ENCODE measurements around a stretch of chr12.

GRCh38 chr12:93243928-93244708 lies 133.6 kb upstream of the NUDT4 start:
- RRBS, 2 experiments, result no CpG with 5 or more reads among the region's 5 CpGs

DNA sequence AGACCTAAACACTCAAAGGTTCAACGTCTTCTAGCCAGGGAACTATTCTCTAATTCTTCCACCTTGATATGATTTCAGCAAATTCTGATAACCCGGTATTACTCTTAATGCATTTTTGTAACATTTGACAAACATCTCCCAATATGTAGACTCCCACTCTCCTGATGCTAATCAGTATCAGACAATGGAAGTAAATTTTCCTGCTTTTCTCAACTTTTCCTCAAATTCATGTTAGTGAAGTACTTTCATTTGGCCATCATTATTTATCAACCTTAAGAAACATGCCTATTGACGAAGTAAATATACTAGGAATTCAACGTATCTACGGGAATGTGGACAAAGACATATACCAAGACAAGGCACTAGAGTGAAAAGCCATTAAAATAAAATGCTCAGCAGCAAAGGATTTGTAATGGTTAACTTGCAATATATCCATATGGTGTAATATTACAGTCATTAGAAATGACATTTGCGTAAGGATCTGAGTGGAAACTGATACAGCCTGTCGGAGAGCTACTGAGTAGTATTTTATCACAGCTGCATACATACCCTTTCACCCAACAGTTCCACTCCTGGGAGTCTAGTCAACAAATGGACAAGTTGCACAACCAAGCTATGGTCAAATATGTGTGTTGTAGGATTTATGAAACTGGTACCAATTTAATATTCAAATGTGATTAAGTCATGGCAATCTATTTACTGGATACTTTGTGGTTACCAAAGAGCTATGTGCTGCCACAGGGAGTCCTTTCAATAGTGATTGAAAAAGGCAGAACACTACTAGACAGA lies 26.4 kb downstream of the NUDT4 start:
- RRBS, 2 experiments, result no CpG with 5 or more reads among the region's 7 CpGs

DNA sequence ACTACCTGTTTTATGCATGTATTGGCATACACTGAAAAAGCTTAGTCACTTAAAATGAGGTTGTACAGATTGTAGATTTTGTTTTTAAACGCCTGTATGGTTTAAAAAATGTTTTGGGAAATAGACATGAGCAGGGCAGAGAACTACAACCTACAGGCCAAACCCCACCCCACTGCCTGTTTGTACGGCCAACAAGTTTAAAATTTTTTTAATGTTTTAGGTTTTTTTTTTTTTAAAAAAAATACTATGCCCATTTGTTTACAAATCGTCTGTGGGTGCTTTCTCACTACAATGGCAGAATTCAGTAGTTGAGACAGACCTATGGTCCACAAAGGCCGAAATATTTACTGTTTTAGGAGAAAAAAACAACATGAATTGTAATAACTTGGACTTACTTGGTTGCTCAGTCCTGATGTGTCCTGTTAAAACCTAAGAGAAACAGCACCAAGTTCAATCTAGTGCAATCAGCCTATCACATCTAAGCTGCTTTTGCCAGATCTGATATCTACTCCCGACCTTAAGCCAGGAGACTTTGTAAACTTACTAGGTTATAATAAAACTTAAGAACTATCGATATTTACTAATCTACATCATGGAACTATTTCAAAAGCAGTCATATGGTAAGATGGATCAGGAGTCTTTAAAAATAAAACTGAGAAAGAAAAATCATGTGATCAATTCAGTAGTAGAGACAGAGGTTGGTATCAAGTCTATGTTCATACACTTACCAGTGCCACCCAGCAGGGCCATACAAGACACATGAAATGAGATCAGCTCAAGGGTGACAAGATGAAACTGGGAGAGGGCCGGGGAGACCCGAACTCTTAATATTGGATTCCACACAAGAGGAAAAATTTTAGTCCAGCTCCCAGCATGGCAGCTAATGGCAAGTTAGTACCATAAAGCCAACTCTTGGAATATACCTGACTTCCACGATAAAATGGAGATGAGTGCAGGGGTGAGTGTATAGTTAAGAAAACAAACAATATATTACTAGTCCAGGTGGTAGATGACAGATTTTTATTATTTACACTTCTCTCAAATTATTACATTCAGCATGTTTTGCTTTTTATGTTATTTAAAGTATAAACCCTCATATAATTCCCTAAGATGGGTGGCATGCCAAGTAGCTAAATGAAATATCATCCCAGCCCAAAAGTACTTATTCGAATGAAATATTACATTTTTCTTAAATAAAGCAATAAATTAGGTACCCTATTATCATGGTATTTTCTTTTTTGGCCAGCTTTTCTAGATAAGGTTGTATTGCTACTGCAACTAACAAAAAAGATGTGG lies 27.4 kb downstream of the NUDT4 start:
- RRBS, 2 experiments, result no CpG with 5 or more reads among the region's 10 CpGs

GRCh38 chr12:93414427-93414977 lies 27.2 kb downstream of the UBE2N start:
- RRBS, 2 experiments, result no CpG with 5 or more reads among the region's 5 CpGs

- RRBS, 2 experiments, result no CpG with 5 or more reads among the region's 4 CpGs
Observed at GRCh38 chr12:93563598-93564155, 8.8 kb upstream of the SOCS2 start.

- RRBS, 2 experiments, result 16 to 18% methylated on average over 29 of the region's 40 CpGs
Observed at GRCh38 chr12:93571955-93572254, 570 bp upstream of the SOCS2 start.

DNA sequence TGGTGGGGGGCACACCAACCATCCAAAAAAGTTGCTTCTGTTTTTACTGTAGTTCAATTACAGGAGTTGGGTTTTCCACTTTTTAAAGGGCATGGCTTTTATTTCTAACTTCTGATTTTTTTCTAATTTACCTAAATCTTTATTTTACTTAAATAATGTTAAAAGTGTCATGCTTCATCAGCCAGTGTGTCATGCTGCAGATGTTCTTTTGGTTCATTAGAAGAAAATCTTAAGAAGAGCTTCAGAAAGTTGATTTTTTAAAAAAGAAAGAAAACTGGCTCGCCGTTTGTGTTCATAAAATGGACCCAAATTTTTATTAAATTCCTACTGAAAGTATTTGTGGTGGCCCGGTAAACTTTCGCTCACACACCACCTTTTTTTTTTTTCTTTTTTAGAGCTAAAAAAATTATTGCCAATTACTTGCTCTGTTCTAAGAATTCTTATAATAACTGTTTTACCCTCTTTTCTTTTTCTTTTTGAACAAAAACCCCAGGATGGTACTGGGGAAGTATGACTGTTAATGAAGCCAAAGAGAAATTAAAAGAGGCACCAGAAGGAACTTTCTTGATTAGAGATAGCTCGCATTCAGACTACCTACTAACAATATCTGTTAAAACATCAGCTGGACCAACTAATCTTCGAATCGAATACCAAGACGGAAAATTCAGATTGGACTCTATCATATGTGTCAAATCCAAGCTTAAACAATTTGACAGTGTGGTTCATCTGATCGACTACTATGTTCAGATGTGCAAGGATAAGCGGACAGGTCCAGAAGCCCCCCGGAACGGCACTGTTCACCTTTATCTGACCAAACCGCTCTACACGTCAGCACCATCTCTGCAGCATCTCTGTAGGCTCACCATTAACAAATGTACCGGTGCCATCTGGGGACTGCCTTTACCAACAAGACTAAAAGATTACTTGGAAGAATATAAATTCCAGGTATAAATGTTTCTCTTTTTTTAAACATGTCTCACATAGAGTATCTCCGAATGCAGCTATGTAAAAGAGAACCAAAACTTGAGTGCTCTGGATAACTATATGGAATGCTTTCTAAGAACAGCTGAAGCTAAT lies 2.1 kb downstream of the SOCS2 start:
- RRBS, 2 experiments, result 92 to 94% methylated on average over 4 of the region's 16 CpGs

GRCh38 chr12:93622366-93622866 lies 49.9 kb downstream of the SOCS2 start:
- RRBS, 2 experiments, result no CpG with 5 or more reads among the region's 3 CpGs

GRCh38 chr12:93704944-93705417 lies 27.8 kb downstream of the CRADD start:
- RRBS, 2 experiments, result no CpG with 5 or more reads among the region's 2 CpGs

GRCh38 chr12:93741800-93743060 lies 65.1 kb downstream of the CRADD start:
- RRBS, 2 experiments, result 1 to 2% methylated on average over 29 of the region's 54 CpGs

DNA sequence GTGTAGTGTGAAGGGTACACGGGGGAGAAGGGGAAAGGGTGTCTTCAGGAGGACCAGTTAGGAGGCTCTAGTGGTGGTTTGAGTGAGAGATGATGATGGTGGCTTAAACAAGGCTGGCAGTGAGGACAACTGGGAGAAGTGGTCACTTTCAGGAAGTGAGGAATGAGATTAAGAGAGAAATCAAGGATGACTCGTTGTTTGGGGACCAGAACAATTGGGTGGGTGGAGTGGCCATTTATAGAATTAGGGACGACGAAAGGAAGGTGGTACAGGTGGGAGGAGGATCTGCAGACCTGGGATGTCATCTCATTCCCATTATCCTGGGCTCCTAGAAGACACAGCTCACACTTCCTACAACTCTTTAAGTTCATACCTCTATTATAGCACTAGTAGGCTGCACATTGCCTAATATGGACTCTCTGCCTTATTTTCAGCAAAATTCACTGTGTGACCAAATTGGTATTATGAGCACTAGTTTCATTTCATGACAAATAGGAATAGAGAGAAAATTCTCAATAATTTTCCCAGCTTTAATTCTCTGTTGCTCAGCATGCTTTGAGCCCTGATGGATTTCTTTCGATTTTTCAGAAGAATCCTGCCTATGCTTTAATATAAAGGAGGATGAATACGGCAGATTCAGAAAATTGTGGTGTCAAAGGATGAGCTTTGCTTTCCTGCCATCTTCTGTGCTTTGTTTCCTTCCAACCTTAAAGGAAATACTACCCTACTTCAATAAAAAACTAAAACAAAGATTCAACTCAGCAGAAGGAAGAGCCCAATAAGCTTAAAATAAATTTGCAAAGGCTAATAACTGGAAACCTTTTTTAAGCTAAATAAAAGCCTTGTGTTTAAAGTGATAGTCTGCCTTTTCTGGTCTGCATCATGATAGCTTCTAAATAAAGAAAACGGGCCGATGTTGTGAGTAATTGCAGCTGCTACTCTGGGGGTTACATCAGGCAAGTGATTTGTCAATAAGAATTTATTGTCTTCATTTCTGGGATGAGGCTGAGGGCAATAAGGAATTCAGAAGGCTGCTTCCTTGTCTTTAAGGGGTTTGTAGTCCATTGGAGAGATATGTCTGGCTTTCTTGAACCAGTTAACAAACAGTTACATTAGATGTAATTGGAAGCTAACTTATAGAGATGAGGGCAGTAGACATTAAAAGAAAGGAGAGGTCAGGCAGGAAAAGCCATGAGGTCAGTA lies 84.5 kb downstream of the CRADD start:
- RRBS, 2 experiments, result no CpG with 5 or more reads among the region's 8 CpGs

GRCh38 chr12:93766674-93767487 lies 89.7 kb downstream of the CRADD start:
- RRBS, 2 experiments, result no CpG with 5 or more reads among the region's 7 CpGs

- RRBS, 2 experiments, result no CpG with 5 or more reads among the region's 10 CpGs
Observed at GRCh38 chr12:93783626-93784328, 106.6 kb downstream of the CRADD start.

DNA sequence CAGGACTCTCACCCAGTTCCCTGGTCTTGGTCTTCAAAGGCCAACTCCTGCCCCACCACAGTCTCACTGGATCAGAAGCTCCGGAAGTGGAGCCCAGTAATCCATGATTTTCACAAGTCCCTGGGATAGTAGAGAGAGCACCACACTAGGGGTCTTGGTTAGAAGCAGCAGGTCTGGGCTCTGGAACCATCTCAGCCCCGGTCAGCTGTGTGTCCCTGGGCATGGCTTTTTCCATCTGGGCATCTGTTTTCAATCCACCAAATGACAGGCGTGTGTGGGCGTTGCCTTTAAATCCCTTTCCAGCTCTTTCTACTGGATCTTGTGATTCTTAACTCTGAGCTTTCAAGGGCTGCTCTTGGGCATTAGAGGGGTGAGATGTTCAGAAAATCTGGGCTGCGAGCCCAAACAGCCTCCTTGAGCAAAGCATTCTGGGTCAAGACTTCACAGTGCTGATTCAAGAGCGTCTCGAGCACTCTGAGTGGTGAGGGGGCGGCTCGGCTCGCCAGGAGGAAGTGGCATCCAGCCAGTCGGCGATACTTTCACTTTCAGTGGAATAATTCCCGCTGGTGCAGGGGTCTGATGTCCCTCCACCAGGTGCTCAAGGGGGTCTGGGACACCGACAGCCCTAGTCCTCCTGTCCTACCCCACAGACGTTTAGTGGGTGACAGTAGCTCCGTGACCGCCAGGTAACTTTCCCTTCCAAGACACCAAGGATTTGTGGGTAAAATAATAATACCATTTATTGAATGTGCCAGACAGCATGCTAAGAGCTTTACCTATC lies 113.9 kb downstream of the PLXNC1 start:
- RRBS, 2 experiments, result 60 to 65% methylated on average over 2 of the region's 17 CpGs

GRCh38 chr12:94576205-94576553 lies 74.2 kb downstream of the TMCC3 start:
- RRBS, 2 experiments, result no CpG with 5 or more reads among the region's 1 CpG

- RRBS, 2 experiments, result no CpG with 5 or more reads among the region's 6 CpGs
Observed at GRCh38 chr12:94618904-94619353, 31.4 kb downstream of the TMCC3 start.

GRCh38 chr12:94769126-94769527 lies 118.8 kb upstream of the TMCC3 start:
- RRBS, 2 experiments, result no CpG with 5 or more reads among the region's 7 CpGs

DNA sequence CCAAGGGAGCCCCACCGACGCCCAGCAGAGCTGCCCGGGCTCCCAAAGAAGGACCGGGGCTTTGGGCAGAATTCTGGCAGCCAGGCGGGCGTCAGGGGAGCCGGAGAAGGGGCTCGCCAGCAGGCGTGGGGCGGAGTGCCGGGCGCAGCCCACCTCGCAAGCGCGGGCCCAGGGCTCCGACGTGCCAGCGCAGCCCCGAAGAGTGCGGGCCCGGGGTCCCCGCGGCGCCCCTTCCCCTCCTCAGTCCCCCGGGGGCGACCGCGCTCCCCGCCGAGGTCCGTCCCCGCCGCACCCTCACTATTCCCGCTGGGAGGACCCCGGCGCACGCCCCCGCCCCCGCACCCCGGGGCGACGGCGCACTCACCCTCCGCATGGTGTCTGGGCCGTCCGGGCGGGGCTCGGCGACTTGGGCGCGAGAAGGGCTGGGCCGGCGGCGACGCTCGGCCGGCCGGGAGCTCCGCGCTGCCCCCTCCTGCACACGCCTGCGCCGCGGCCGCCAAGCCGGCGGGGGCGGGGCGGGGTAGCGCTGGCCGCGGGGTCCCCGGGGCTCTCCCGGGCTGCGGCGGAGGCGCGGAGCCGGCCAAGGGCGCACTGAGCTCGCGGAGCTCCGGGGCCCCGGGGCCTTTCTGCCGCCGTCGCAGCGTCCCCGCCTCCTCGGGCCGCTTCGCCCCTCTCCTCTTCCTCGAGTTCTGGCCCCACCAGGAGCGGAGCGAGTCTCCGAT lies 130.1 kb downstream of the NDUFA12 start:
- RRBS, 2 experiments, result 18 to 24% methylated on average over 64 of the region's 96 CpGs

DNA sequence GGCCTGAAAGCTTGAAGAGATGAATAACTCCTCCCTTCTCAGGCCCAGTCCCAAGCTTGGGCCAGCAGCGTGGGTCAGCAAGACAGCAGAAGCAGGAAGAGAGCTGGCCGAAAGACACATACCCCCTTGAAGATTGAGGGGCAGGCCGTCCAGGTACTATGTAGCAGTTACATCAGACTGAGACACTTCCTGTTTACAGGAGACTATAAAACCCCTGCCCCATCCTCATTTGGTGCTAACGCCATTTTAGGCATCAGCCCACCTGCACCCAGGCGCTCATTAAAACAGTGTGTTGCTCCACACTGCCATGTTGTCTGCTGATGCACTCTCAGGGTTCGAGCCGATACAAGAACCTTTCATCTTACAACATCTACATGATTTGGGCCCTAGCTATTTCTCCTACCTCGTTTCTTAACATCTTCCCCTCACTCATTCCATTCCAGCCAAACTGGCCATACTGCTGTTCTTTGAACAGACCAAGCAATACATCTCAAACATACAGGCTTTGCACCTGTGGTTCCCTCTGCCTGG lies 14.9 kb downstream of the NDUFA12 start:
- RRBS, 2 experiments, result no CpG with 5 or more reads among the region's 8 CpGs

- RRBS, 2 experiments, result no CpG with 5 or more reads among the region's 15 CpGs
Observed at GRCh38 chr12:95002521-95003593, 640 bp downstream of the NDUFA12 start.

Data from LNCaP clone FGC (cell line).